Fibroblast of the aortic adventitia (primary cell): ENCODE measurements around the gene ARID5A.

DNA sequence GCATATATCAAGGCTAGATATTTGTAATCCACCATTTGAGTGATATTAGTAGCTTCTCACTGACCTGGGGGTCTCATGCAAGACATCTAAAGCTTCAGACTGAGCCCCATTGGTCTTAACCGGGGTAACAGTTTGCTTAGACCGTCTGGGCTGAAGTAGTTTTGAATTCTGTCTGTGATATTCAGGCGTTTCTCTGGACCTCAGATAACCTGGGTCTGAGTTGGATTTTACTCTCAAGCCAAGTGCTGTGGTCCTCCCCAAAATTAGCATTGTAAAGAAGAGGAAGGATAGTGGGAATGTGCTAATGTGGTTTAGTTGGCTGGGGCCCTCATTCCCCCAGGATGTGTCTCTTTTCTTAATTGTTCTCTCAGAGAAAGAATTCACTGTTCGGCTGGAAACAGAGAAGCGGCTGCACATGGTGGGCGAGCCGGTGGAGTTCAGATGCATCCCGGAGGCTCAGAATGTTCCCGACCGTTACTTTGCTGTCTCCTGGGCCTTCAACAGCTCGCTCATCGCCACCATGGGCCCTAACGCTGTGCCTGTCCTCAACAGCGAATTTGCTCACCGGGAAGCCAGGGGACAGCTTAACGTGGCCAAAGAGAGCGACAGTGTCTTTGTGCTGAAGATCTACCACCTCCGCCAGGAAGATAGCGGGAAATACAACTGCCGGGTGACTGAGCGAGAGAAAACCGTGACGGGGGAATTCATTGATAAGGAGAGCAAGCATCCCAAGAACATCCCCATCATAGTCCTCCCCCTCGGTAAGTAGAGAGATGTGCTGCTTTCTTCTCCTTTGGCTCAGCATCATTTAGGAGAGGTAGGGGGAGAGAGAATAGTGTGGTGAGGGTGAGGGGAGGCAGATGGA, 2842.4 kb upstream of the AQP7B start:
- CAGE, long polyA plus RNA, result no peak

DNA sequence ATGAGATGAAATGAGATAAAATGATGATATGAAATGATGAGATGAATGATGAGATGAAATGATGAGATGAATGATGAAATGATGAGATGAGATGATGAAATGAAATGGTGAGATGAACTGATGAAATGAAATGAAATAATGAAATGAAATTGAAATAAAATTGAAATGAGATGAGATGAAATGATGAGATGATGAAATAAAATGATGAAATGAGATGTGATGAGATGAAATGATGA, 367.1 kb upstream of the AQP7B start:
- CAGE, long polyA plus RNA, result no peak

DNA sequence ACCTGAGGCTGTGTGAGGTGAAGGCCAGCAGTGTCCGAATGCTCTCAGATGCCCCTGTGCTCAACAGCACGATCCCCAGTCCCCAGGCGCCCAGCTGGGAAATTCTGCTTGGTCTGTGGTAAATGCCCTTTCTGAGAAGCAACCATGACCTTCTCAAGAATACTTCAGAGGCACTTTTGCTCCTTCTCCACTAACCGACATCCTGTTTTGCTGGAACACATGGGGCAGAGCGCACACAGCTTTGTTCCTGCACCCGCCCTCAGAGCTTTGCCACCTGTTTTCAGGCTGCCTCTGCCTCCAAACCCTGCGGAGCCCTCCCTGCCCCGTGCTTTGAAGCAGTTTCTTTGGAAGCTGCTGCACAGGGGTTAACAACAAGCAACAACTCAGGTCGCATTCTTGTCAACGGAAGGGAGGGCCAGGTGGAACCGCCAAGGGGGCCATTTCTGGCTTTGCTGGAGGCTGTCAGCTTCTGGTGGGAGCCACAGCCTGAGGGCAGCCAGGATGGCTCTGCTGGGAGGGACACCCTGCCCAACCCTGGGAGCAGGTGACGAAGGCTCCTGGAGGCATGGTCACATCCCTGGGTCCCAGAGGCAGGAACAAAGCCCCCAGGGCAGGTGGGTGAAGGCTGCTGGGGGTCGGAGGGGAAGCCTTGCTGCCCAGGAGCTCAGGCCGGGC, 46.9 kb downstream of the MRPS5 start:
- CAGE, long polyA plus RNA, result no peak

- CAGE, long polyA plus RNA, result no peak
These were observed 11.9 kb downstream of the MRPS5 start for GRCh38 chr2:95109684-95110164.

DNA sequence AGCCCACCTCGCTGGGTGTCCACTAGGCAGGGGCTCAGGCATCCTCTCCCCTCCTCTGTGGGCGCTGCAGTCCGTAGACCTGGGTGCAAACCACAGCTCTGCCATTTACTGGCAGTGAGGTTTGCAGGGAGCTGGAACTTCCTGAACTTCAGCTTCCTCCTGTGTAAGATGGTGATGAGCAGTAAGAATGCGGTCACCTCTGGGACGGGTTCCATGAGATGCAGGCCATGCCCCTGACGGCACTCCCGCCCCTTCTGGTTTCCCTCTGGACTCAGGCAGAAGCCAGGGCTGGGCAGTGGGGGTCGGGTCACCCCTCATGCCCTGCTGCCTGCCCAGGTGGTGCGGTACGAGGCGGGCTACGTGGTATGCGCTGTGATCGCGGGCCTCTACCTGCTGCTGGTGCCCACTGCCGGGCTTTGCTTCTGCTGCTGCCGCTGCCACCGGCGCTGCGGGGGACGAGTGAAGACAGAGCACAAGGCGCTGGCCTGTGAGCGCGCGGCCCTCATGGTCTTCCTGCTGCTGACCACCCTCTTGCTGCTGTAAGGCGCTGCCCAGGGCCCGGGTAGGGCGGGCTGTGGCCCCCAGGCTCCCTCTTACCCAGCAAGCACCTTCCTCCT, 1.5 kb downstream of the PROM2 start:
- CAGE, long polyA plus RNA, result no peak

GRCh38 chr2:95289635-95290497, 7.3 kb upstream of the KCNIP3 start:
- CAGE, long polyA plus RNA, result no peak

- CAGE, long polyA plus RNA, result no peak
These were observed 12.7 kb upstream of the FAHD2A start for GRCh38 chr2:95389605-95390469.

- CAGE, long polyA plus RNA, result no peak
These were observed 579 bp upstream of the FAHD2A start for GRCh38 chr2:95401816-95402442.

GRCh38 chr2:95698179-95698639, 106.4 kb downstream of the TRIM43 start:
- CAGE, long polyA plus RNA, result no peak

DNA sequence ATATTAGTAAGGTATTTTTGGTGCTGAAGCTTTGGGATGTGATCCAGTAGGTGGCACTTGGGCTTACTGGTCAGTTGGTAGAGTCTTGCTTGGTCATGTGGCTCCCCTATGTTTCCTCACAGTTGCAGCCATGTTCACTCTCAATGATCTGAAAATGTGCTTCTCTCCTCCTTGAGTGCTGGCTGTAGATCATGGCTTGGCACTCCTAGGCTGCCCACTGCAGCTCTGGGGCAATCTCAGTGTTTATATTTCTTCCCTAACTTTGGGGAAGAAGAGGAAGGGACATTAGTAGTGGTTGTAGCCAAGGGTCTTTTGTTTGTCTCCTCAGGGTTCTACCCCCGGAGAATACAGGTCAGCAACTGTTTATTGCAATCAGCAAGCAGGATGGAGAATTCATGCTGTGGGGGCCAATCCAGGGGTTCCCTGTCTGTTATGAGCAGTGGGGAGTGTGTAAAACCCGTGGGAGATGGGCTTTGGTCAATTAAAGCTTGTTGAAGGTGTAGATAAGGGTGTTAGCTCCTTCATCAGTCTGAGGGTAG, 163.1 kb downstream of the ANKRD36C start:
- CAGE, long polyA plus RNA, result no peak

- CAGE, long polyA plus RNA, result no peak
These were observed 12.1 kb downstream of the GPAT2 start for GRCh38 chr2:96022354-96023236.

DNA sequence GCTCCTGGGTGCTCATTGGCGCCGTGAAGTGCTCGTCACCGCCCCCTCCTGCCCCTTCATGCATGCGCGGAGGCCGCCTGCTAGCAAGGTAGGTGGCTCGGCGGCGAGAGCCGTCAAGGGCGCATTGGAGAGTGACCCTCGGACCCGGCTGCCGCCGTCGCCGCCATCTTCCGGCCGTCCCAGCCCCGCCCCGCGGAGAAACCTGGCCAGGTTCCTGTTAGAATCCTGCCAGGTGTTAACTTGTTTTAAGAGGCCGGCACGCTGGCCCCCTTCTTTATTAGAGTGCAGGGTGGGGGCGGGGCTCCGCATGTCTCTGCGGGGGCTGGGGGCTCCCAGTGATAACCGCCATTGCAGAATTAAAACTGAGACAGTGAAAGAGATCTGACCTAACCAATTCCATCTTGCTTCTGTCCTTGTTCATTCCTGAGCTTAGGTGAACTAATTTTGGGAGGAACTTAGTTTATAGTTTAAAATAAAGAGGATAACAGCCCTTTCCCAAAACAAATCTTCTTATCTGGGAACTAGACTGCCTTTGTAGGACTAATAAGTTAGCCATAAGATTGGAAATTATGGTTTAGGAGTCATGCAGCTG, 361 bp upstream of the STARD7 start:
- CAGE, long polyA plus RNA, result no peak

GRCh38 chr2:96224843-96225513, 16.4 kb upstream of the STARD7 start:
- CAGE, long polyA plus RNA, result no peak

GRCh38 chr2:96251524-96252294, 14.1 kb downstream of the TMEM127 start:
- CAGE, long polyA plus RNA, result no peak

- CAGE, long polyA plus RNA, result no peak
These were observed 18.7 kb downstream of the SNRNP200 start for GRCh38 chr2:96286486-96287283.

- CAGE, long polyA plus RNA, result no peak
These were observed 3.9 kb downstream of the SNRNP200 start for GRCh38 chr2:96301425-96301787.

- CAGE, long polyA plus RNA, result no peak
These were observed 793 bp downstream of the SNRNP200 start for GRCh38 chr2:96304529-96304976.

DNA sequence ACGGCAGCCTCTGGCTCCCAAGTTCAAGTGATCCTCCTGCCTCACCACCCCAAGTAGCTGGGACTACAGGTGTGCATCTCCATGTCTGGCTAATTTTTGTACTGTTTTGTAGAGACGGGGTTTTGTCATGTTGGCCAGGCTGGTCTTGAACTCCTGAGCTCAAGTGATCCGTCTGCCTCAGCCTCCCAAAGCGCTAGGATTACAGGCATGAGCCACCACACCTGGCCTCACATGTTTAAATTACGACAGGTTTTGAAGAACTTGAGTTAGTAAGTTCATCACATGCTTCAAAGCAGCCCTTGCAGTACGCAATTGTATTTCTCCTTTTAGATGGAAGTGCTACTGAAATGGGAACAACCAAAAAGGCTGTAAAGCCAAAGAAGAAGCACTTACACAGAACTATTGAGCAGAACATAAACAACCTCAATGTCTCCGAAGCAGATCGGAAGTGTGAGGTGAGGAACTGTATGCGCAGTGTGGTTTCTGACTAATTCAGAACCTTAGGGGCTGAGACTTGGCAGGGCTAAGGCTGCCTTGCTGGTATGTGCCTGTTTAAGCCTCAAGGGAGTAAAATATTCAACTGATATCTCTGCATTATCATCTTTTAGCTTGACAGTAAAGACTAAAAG, 8.3 kb downstream of the NCAPH start:
- CAGE, long polyA plus RNA, result no peak

DNA sequence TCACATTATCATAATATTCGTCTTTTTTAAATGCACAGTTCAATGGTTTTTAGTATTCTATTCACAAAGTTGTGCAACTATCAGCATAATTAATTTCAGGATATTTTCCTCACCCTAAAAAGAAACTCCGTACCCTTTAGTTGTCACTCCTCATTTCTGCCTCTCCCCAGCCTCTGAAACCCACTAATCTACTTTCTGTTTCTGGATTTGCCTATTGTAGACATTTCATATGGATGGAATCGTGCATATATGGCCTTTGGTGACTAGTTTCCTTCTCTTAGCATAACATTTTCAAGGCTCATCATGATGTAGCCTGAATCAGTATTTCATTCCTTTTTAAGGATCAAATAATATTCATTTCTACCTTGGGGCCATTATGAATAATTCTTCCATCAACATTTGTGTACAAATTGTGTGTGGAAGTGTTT, 18.5 kb downstream of the NEURL3 start:
- CAGE, long polyA plus RNA, result no peak

GRCh38 chr2:96536388-96537005, at the start of gene ARID5A:
ARID5A (plus strand) TSS chr2:96536752.
- CAGE, long polyA plus RNA, result no peak